Ovary (tissue), 7 donors: ENCODE results near the genes RBM41 and PSMD10.

DNA sequence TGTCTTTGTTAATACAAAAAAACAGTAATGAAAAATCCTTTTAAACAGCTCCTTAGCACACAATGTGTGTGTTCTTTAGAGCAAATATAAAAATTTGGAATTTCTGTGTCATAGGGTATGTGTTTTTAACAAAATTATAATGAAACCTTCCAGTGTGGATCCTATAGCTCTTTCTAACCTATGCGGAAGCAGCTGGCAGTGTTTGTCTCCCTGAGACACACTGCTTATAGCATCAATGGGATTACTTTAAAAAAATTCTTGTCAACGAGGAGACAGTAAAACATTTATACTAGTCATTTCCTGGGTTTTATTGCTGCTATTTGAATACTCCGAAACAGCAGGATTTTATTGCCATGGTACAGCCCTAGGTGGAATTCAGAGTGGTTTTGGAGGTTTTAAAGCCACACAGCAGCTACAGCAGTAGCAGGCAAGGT, 145.1 kb upstream of the IL1RAPL2 start:
- PRO-cap, 7 experiments = no peak in any of the 7 experiments
- RAMPAGE, long total RNA, 2 experiments = no peak in any of the 2 experiments

DNA sequence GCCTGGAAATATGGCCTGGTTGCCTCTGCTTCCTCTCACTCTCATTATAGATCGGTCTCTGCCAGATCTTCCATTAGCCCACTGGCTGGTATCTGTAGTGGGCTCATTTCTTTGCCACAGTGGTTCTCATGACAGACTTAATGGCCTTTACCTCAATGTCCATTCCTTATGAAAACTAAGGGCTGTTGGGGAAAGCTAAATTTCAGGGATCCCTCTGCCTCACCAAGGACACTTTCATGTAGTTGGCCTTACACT, 68.8 kb upstream of the IL1RAPL2 start:
- PRO-cap, 7 experiments = no peak in any of the 7 experiments
- RAMPAGE, long total RNA, 2 experiments = no peak in any of the 2 experiments

GRCh38 chrX:105696307-105696807, 126.0 kb upstream of the NRK start:
- PRO-cap, 7 experiments = no peak in any of the 7 experiments
- RAMPAGE, long total RNA, 2 experiments = no peak in any of the 2 experiments

DNA sequence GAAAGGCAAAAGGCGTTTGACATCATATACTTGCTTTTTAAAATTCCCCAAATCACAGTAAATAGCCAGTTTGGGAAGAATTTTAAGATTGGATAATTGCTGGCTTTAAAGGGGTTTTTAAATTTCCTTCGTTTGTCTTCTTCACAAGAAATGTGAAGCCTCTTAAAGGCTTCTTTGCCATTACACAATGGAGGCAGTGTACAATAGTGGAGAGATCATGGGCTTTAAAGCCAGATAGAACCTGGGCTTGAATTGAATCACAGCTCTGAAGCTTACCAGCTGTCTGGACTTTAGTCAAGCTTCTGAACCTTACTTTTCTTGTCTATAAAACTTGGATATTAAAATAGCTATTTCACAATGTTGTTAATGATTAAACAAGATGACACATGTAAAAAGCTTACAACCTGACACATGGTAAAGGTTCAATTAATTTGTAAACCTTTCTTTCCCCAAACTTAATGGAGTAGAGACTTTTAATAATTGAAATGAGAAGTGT, 21.9 kb upstream of the TBC1D8B start:
- PRO-cap, 7 experiments = no peak in any of the 7 experiments
- RAMPAGE, long total RNA, 2 experiments = no peak in any of the 2 experiments

GRCh38 chrX:106933460-106933978, 13.3 kb downstream of the CLDN2 start:
- PRO-cap, 7 experiments = no peak in any of the 7 experiments
- RAMPAGE, long total RNA, 2 experiments = no peak in any of the 2 experiments

GRCh38 chrX:107117933-107119151, at the start of gene RBM41:
TSS of gene RBM41 (minus strand) at chrX:107118822.
- PRO-cap, 7 experiments = peak in 7 of 7 experiments; most common plus-strand start chrX:107118913 (in 4); most common minus-strand start chrX:107118800 (in 7)
- RAMPAGE, long total RNA, 2 experiments = start-site peak on the minus strand in 1 of 2 experiments, at chrX:107118787-107118795 at its widest, 74 reads per replicate

DNA sequence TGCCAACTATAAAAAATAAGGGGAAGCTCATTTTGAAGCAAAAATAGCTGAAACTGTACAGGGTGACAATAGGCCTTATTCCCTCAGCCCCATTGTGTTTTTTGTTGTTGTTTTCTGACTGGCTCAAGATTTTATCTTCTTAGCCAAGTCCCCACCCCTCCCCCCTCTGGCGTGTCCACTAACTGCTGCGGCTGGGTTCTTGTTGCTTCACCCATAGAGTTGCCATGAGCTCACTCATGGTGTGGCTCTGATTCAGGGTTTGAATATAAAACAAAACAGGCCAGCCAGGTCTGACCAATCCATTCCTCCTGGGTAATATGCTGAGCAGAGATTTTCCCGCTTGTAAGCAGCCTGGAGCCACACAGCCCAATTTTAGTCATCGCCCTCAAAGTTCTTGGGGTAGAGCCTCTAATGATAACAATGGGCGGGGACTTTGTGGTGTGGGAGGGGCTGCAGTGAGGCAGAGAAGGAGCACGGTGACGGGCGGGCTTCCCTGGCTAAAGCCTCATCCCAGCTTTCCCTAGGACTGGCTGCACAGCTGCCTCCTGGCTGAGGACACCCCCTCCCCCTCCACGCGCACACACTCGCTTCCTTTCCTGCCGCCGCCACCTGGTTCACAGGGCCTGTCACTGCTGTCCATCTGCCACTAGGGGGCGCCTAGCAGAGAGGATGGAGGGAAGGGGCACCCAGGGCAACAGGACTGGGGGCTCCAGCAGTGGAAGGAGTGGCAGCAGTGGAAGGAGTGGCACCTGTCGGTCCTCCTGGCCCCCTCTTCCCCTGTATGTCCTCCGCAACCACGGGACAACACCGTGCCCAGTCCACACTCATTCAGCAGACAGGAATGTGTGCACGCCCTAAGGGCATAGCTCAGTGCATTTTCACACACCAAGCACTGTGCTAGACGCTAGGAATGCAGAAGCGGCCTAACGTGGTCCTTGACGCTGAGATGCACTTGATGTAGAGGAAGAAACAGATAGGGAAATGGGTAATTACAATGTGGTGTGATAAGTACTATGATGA, 26.7 kb downstream of the PRPS1 start:
- PRO-cap, 7 experiments = no peak in any of the 7 experiments
- RAMPAGE, long total RNA, 2 experiments = no peak in any of the 2 experiments

GRCh38 chrX:107675145-107675448, 46.8 kb downstream of the PRPS1 start:
- PRO-cap, 7 experiments = no peak in any of the 7 experiments
- RAMPAGE, long total RNA, 2 experiments = no peak in any of the 2 experiments

DNA sequence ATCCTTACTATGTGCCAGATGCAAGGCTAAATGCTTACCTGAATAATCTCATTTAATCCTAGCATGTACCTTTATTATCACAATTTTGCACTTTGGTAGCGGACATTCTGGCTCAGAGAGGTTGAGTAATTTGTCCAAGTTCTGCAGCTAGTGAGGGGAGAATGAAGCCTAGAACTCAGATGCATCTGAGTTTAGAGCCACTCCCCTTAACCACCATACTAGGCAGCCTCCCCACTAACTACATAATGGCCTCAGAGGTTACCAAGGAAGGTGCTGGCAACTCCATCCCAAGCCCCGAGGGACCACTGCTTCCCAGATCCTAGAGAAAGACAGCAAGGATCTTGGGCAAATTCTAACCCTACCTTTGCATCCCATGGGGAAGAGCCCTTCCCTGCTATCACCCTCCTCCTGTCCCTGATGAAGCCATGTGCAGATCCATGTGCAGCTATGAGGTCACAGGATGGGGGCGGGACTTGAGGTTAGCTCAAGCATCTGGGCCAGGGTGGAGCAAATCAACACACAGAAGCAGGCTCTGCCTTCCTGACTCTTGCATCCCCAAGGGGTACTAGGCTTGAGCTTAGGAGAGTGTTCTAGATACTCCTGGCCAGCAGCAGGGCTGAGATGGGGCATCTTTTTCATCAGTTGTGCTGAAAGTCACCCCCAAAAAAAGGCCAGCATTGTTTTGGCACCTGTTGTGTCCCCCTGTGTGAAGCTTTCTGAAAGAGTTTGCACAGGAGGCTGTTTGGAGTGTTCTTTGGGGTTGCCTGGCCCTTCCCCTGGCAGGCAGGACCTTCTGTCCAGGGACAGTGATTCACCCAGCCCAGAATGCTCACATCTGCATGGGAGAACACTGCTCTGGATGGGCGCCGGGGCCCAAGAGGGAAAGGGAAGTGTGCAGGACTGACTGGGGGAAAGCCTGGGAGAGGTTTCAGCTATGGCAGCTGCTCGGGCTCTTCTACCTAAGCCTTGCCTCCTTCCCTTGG, 50.7 kb downstream of the PRPS1 start:
- PRO-cap, 7 experiments = peak in 2 of 7 experiments; most common plus-strand start position 510 of the sequence (in 2); most common minus-strand start position 410 of the sequence (in 1)
- RAMPAGE, long total RNA, 2 experiments = no peak in any of the 2 experiments

- PRO-cap, 7 experiments = no peak in any of the 7 experiments
- RAMPAGE, long total RNA, 2 experiments = no peak in any of the 2 experiments
These were observed 73.3 kb downstream of the PRPS1 start for GRCh38 chrX:107701482-107702076.

GRCh38 chrX:107712158-107712508, 63.5 kb downstream of the TSC22D3 start:
- PRO-cap, 7 experiments = no peak in any of the 7 experiments
- RAMPAGE, long total RNA, 2 experiments = no peak in any of the 2 experiments

DNA sequence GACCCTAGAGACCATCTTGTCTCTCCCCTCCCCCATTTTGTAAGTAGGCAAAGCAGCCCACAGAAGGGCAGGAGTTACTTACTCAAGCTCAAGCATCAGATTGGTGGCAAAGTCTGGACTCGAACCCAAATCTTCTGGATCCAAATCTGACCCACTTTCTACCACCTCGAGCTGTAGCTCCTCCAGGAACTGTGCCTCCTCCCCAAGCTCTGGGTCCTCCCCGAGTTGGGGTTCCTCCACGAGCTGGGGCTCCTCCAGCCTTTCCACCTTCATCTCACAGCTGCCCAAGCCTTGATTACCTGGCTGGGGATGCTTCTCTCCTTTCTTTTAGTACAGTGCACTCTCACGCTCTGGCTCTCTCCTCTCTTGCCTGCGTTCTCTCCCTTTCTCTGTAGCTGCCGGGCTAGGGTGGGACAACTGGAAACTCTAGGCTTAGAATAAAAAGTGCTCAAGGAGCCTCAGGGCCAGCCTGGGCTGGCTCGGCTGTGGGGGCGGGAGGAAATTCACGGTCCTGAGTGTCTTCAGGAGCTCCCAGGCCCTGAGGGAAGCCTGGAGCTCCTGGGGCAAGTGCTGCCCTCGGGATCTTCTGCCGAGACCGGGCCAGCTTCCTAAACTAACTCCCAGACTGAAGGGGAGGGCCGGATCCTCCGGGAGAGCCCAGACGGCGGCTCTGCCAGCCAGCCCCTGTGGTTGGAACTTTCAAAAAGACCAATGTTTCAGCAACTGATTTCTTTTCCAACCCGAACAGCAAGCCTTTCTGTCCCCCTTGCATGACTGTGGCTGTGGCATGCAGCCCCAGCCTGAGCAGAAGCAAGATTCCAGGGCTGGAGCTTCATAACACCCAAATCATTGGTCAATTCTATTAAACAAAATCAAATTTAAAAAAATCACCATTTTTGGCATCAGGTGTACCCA, 15.9 kb downstream of the TSC22D3 start:
- PRO-cap, 7 experiments = no peak in any of the 7 experiments
- RAMPAGE, long total RNA, 2 experiments = no peak in any of the 2 experiments

GRCh38 chrX:107769525-107769968, 6.0 kb downstream of the TSC22D3 start:
- PRO-cap, 7 experiments = no peak in any of the 7 experiments
- RAMPAGE, long total RNA, 2 experiments = no peak in any of the 2 experiments

- PRO-cap, 7 experiments = peak in 3 of 7 experiments; most common plus-strand start chrX:107775031 (in 3); most common minus-strand start chrX:107774874 (in 1)
- RAMPAGE, long total RNA, 2 experiments = no peak in any of the 2 experiments
These were observed 696 bp downstream of the TSC22D3 start for GRCh38 chrX:107774689-107775492.

DNA sequence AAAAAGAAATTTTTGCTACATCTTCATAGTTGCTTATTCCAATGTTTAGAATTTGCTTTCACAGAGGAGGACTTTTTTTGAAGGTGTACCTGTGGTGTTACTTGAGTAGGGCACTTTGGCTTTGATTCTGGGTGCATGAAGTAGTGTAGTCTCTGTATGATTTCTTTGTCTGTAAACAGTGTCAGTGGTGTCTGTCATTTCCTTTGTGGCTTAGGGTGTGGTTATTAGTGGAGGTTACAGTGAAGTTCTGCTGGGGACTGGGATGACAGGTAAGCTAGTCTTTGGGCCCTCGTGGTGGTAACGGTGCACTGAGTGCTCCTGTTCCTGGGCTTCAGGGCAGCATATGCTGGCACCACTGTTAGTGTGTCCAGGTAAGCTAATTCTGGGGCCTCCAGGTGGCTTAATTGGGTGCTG, 26.2 kb upstream of the VSIG1 start:
- PRO-cap, 7 experiments = no peak in any of the 7 experiments
- RAMPAGE, long total RNA, 2 experiments = no peak in any of the 2 experiments

DNA sequence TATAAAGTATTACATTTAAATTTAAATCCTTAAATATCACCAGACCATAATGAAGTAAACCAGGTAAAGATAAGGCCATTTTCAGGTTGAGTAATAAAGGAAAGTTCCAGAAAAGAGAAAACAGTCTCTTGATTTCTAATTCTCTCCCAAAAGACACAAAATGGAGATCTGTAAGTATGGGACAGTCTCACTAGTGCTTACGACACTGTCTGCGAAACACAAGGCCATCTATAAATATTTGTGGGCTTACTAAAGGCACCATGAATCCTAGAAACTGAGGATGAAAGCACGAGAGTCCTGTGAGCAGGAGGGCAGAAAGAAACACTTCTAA, 943 bp downstream of the PSMD10 start:
- PRO-cap, 7 experiments = peak in 2 of 7 experiments; most common plus-strand start position 158 of the sequence (in 1)
- RAMPAGE, long total RNA, 2 experiments = no peak in any of the 2 experiments

GRCh38 chrX:108090863-108091937, at the start of gene PSMD10:
TSS of gene PSMD10 (minus strand) at chrX:108091542.
- PRO-cap, 7 experiments = peak in 7 of 7 experiments; most common plus-strand start chrX:108091788 (in 4); most common minus-strand start chrX:108091538 (in 4)
- RAMPAGE, long total RNA, 2 experiments = start-site peak on the plus strand in 2 of 2 experiments, at chrX:108091774-108091822 at its widest, 55 to 75 reads per replicate; start-site peak on the minus strand in 2 of 2 experiments, at chrX:108091521-108091553 at its widest, 97 to 184 reads per replicate

DNA sequence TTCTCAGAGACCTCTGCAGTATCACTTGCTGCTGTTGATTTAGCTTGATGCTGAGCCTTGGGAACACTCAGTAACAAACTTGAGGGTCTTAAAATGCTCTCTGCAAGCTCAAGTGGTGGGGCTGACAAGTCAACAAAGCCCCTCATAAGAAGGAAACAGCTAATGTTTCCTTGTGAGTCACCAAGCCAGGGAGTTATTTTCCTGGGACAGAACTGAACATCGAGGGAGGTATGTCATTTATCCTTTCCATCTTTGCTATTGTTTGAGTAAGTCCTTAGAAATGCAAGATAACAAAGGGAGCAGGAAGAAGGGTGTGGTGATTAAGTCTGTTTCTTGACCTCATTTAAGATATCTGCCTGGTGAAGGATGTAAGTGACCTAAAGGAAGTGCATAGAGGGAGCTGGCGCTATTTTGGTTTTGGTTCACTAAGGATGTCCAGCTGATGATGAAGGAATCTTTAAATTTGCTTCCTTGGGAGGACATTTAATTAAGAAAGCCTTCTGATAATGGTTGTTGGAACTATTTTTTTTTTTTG, 39.9 kb downstream of the ATG4A start:
- PRO-cap, 7 experiments = no peak in any of the 7 experiments
- RAMPAGE, long total RNA, 2 experiments = no peak in any of the 2 experiments

DNA sequence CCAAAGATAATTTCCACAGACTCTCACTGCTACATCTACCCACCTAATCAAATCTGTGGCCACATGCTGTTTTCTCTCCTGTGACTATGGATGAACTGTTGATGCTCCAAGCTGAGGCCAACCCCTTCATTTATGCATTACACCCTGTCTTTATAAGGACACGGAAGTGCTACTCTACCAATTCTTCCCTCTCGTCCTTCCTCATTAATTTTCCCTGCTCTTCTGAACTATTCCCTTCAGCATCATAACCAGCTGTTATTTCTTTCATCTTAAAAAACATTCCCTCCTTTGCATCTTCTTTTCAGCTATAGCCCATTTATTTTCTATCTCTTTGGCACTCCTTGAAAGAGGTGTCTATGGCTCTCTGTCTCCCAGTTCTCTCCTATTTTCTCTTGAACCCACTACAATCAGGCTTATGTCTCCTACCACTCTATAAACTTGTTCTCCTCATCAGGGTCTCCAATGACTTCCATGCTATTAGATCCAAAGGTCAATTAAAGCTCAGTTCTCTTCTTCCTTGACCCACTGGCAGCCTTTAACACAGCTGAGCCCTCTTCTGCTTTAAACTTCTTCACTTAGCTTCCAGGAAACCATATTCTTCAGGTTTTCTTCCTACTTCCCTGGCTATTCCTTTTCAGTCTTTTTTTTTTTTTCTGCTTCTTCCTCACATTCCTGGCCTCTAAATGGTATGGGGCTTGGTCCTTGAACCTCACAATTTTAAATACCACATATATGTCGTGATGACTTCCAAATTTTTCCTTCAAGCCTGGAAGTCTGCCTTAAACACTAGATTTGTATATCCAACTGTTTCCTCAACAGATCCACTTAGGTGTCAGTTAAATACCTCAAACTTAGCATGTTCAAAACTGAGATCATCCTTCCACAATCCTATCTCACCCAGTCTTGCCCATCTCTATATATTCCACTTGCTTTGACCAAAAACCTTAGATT, 44.6 kb downstream of the ACSL4 start:
- PRO-cap, 7 experiments = no peak in any of the 7 experiments
- RAMPAGE, long total RNA, 2 experiments = no peak in any of the 2 experiments

DNA sequence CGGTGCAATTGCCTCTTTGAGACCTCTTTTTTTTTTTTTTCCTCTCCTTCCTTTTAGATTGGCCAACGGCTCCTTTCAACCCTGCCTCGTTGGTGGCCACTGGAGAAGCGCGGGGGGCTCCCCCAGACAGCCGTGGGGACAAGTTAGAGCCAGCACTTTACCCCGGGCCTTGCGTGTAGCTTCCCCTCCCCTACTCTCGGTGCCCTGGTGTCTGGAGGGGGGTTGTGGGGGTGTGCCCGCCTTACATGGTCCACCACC, 459 bp downstream of the TMEM164 start:
- PRO-cap, 7 experiments = peak in 3 of 7 experiments; most common plus-strand start position 125 of the sequence (in 2)
- RAMPAGE, long total RNA, 2 experiments = no peak in any of the 2 experiments